ENCODE results near the genes FGF4, DHCR7, NADSYN1, KRTAP5-11, DEFB108B and DEFB131B.

DNA sequence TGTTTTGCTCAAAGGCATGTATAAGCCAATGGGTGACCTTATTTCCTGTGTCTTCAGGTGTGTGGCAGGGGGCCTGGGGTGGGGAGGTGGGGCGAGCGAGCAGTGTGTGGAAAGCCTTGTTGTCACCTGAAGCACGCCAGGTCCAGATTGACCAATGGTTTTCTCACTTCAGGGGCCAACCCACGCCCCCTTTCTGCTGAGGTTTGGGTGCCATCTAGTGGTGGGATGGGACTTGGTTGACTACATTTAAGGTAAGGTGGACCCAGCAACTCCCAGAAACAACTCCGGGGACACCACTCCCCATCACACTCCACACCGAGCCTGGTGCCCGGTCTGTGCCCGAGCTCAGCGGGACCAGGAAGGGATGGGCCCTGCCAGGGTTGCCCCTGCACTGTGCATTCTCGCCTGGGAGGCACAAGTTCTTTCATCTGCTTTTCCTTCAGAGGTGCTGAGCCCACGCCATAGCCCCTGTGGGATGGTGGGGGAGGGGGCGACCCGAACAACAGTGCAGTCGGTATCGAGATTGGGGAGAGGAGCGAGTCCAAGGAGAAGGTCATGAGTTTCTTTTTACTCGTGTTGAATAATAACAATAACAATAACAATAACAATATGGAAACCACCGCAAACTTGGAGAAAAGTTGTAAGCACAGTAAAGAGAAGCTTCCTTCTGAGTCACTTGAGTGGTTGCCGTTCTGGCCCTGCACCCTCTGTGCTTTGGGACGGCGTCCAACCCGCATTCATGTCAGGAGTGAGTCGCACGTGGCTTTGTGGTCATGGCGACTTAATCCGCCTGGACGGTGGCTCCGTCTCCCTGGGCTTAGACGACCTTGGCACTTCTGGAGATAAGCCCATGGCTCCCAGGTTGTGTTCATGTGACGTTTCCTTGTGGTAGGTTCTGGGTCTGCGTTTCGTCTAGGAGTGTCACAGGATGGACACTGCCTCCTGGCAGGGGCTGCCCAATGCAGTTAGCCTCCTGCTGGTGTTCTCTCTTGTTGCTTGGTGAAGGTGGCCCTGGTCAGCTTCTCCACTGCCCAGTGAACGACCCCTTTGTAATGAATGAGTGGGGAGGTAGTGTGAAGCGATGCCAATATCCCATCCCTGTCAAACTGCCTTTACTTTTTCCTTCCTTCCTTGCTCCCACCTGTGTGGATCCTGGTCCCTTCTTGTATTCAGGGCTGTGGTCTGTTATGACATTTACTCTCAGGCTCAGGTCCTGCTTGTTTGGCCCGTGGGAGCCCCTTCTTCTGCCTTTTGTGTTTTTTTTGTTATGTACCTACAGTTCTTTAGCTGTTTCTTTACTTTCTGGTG is 40.4 kb downstream of the TPCN2 start:
- PRO-cap, 3 experiments, result no peak in any of the 3 experiments
- RAMPAGE, long total RNA, result no peak

DNA sequence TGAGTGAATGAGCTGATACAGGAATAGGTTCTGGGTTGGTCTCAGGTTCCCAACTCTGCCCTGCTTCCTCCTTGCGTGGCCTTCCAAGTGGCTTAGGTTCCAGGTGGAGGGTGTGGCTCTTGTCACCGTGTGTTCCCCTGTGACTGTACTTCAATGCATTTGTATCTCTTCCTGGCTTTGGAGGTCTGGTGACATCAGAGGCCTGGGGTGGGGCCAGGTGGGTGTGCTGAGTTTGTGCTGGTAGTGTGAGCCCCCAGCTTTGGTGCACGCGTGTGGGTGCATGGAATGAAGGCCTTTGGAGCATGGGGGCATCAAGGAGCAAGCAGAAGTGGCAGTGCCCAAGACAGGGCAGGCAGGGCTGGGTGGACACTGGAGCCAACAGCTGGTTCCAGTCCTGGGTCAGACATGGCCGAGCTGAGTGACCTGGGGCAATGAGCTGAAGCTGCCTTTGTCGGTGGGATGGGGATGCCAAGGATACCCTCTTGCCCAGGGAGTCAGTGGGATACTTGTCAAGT is 18.2 kb upstream of the SMIM38 start:
- PRO-cap, 3 experiments, result no peak in any of the 3 experiments
- RAMPAGE, long total RNA, result no peak

DNA sequence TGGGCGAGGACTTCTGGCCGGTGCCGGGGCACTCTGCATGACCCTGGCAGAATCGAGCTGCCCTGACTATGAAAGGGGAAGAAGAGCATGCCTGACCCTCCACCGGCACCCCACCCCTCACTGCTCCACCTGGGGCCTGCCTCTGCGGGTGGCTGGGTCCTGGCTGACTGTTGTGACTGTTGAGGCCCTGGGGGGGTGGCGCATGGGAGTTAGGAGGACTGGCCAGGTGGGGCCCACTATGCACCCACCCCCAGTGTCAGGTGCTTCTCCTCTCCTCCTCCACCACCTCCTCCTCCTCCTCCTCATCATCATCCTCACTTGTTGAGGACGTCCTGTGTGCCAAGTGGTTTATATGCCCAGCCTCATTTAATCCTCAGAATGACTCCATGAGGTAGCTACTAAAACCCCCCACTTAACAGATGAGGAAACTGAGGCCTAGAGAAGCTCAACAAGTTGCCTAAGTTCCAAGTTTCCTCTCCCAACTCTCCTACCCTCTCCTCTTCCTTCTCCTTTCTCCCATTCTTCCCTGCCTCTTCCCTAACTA is 2.2 kb downstream of the MYEOV start:
- PRO-cap, 3 experiments, result no peak in any of the 3 experiments
- RAMPAGE, long total RNA, result no peak

DNA sequence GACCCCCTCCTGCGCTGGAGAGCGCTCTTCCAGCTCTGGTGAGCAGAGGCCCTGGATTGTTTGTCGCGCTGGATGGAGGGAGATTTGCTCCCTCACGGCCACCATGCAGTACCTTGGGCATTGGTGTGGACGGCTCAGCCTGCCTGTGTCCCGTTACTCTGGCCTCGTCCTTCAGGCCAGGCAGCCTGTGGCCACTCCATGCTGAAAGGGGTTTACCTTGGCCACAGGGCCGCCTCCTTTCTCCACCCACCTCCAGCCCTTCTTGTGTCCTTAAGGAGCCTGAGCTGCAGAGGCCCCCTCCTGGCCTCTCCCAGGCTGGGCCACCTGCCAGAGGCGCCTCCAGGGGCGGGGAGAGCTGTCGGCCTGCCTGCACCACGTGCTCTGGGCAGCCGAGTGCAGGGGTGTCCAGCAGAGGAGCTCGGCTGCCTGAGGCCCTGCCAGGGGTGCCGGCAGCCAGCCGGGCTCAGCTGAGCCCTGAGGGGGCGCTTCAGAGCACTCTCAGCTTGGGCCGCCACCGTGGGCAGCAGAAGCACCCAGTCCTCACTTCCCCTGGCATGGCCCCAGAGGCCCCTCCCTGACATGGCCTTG is 3.2 kb downstream of the CCND1 start:
- PRO-cap, 3 experiments, result no peak in any of the 3 experiments
- RAMPAGE, long total RNA, result no peak

- PRO-cap, 3 experiments, result no peak in any of the 3 experiments
- RAMPAGE, long total RNA, result no peak
Measured at GRCh38 chr11:69648852-69649295, 7.9 kb downstream of the CCND1 start.

DNA sequence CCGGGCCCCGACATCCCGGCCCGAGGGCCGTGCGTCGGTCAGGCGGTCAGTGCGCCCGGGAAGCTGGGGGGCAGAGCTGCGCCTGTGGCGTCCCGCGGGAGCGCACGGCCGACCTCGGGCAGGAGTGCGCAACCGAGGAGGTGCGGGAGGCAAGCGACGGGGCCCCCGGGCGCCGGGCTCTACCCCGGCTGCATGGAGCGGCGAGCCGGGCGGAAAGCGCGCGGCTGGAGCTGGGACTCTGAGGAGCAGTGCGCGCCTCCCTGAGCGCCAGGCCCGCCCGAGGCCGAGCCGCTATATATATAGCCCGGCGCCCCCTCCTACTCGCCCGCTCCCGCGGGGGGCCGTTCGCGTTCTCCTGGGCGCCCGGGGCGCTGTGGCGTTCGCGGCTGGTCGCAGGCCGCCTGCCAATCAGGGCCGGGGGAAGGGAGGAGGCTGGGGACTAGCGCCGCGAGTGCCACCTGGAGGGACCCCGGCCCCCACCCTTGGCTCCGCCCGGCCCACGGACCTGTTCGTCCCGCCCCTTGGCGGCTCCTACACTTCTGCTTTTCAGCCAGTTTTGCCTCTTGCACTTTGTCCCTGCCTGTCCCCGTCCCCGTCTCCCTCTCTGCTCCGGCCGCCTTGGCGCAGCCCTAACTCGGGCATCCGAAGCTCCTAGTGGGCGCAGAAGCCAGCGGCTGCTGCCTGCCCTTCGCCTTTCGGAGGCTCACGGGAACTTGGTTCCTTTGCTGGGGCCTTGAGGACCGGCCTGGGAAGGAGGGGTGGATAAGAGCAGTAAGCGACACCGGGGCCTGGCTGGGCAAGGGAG is at the start of gene FGF4:
TSS of gene FGF4 (minus strand) at position 271 of the 805 bp plus-strand sequence.
- PRO-cap, 3 experiments, result no peak in any of the 3 experiments
- RAMPAGE, long total RNA, result no peak

DNA sequence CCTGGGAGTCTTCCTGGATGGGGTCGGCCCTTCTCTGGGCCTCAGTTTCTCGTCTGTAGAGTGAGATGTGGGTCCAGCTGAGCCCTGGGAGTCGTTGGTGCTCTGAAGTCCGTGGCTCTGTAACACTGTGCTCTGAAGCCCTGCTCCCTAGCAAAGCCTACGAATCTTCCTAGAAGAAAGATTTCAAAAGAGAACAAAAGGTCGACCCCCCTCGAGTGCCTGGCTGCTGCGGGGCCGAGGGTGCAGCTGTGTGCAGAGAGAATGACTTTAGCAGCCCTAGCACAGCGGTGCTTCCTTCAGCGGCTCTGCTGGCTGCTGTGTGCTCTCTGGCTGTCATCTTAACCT is 10.6 kb downstream of the ANO1 start:
- PRO-cap, 3 experiments, result no peak in any of the 3 experiments
- RAMPAGE, long total RNA, result no peak

DNA sequence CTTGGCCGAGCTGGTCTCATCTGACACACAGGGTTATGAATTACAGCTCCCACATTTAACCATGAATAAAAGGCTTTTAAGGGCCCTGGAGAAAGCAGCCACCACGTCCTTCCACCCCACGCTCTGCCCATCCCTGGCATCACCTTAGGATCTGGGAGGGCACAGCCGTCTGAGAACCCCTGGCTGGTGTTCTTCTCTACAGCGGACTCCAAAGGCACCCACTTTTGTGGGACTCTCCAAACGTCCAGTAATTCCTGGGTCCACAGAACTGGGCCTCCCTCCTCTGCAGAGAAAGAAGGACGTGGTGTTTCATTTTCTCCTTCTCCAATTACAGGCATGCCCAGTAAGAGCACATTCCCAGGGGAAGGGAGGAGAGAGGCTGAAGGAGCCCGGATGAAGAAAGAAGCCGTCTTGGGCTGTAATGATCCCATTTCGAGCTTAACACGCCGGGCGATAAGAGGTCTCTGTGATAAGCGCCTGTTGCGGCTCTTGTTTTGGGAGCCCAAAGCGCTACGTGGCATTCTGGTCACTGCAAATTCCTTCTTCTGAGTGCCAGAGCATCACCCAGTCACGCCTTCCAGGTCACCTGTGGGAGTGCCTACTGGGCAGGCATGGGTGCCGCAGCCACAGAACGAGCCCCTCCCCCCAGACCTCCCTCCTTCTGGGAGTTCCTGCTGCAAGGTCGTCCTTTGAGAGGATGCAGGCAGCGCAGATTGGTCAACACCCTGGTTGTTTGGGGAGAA is 57.4 kb downstream of the ANO1 start:
- PRO-cap, 3 experiments, result no peak in any of the 3 experiments
- RAMPAGE, long total RNA, result no peak

DNA sequence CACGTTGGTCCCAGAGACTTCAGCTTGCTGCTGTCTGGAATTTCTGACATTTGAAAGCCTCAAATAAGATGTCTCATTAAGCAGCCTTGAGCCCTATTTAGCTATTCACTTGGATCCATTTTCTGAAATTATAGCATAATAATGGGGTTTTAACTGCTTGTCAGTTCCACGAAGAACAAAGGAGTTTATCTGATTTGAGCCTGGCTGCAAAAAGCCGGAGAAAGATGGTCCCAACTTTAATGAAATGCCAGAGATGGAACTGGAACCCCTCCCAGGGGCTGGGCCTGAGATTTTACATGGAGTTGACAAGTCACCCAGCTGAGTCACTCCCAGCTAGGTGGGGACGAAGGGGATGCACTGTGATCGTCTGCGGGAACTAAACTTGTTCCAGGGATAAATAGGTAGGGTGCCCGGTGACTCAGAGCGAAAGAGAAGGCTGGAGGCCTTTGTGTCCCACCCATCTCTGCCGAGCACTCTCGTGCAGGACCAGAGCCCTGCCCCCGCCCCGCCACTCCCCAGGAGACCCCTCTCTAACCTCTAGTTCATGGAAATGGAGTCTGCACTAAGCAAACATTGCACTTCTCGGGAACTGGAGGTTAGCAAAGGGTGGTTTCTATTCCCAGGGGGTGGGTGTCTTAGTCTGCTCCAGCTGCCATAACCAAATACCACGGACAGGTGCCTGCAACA is 60.9 kb upstream of the FADD start:
- PRO-cap, 3 experiments, result no peak in any of the 3 experiments
- RAMPAGE, long total RNA, result no peak

DNA sequence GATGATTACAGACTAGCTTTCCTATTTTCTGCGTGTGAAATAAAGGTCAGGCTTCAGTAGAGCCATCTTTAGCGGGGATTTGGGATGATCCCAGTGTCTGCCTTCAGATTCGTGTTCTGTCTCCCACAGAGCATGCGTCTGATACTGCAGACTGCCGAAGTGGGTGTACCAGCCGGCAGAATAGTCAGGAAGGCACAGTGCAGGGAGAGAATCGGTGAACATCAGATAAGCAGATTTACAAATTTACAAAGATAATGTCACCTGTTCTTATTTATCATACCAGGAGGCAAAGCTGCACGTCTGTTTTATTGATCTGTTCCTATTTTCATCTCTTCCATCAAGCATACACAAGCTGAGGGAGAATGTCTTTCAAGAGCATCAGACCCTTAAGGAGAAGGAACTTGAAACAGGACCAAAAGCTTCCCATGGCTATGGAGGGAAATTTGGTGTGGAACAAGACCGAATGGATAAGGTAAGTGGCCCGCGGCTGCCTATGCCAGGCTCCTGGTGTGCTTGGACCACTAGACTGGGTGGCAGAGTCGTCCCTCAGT is 11.2 kb downstream of the CTTN start:
- PRO-cap, 3 experiments, result no peak in any of the 3 experiments
- RAMPAGE, long total RNA, result no peak

DNA sequence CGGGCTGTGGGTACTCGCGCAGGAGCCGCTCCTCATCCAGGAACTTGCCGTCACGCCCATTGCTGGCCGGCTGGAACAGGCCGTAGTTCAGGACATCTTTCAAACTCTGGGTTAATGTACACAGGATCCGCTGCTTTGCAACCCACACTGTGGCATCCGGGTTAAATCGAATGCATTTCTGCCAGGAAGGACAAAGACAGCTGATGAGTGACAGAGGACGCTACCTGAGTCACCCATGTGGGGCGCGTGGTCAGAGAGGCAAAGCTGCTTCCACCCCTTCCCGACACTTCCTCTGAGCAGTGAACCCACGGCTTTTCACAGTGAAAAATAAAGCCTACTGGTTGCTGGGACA is 133.5 kb downstream of the SHANK2 start:
- PRO-cap, 3 experiments, result no peak in any of the 3 experiments
- RAMPAGE, long total RNA, result no peak

DNA sequence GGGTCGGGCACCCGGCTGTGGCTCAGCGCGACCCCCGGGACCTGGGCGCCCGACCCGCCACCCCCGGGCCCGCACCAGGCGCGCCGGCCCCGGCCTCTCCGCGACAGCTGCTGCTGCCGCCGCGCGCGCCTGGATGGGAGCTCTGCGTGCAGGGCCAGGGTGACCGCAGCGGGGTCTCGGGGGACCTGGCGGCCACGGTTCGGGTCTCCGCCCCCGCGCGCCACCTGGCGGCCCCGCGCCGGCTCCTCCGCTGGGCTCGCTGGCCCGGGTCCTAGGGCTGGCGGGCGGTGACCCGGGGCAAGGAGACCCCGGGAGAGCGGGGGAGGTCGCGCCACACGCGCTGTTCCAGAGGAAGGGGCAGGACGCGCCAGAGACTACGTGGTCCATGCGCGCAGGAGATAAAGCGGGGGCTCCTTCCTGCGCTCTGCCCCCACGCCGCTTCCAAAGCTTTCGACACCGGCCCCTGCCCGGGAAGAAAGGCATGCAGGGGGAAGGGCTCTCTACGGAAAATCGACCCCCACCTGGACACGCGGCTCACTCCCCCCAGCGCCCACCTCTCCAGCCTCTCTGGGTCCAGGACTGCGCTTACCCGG is 569 bp downstream of the SHANK2 start:
- PRO-cap, 3 experiments, result no peak in any of the 3 experiments
- RAMPAGE, long total RNA, result no peak

DNA sequence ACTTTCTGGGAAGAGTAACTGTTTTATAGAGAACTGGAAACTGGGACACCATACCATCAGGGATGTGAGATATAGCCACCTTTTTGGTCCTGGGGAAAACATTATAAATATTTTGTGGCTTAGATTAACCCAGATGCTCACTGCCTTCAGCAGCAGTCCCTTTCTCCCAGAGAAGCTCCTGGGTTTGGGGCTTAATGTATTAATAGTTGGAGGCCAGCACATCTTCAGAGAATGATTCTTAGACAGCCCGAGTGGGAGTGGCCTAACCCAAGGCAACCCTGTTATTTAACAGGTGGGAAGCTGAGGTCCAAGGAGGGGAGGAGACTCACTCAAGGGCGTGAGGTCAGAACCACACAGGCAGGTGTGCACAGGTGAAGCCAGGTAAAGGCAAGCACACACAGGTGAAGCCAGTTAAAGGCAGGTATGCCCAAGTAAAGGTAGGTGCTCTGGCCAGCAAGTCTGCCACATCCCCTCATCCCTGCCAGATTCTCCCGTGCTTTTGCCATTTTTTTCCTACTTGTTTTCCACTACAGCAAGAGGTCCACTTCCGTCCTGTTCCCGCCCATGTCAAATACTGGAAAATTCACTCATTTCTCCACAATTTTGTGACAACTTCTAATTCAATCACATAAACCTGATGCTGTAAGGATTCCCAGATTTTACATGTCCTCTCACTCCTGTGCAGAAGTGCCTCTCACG is 2.9 kb upstream of the SHANK2 start:
- PRO-cap, 3 experiments, result no peak in any of the 3 experiments
- RAMPAGE, long total RNA, result no peak

- PRO-cap, 3 experiments, result no peak in any of the 3 experiments
- RAMPAGE, long total RNA, result no peak
Measured at GRCh38 chr11:71447109-71448252, 712 bp downstream of the DHCR7 start.

- PRO-cap, 3 experiments, result peak in 3 of 3 experiments; most common plus-strand start chr11:71448644 (in 2); most common minus-strand start chr11:71448382 (in 2)
- RAMPAGE, long total RNA, result start-site peak on the minus strand at chr11:71448340-71448382, 38 and 147 reads in 2 replicates
Measured at GRCh38 chr11:71448253-71449388, at the start of gene DHCR7. TSS of gene DHCR7 (minus strand) at chr11:71448393.

GRCh38 chr11:71452137-71453331 is at the start of gene NADSYN1:
TSS of gene NADSYN1 (plus strand) at chr11:71453203.
- PRO-cap, 3 experiments, result peak in 2 of 3 experiments; most common plus-strand start chr11:71453109 (in 2); most common minus-strand start chr11:71452417 (in 1)
- RAMPAGE, long total RNA, result no peak

GRCh38 chr11:71582595-71583183 is at the start of gene KRTAP5-11:
TSS of gene KRTAP5-11 (minus strand) at chr11:71582875.
- PRO-cap, 3 experiments, result no peak in any of the 3 experiments
- RAMPAGE, long total RNA, result no peak

DNA sequence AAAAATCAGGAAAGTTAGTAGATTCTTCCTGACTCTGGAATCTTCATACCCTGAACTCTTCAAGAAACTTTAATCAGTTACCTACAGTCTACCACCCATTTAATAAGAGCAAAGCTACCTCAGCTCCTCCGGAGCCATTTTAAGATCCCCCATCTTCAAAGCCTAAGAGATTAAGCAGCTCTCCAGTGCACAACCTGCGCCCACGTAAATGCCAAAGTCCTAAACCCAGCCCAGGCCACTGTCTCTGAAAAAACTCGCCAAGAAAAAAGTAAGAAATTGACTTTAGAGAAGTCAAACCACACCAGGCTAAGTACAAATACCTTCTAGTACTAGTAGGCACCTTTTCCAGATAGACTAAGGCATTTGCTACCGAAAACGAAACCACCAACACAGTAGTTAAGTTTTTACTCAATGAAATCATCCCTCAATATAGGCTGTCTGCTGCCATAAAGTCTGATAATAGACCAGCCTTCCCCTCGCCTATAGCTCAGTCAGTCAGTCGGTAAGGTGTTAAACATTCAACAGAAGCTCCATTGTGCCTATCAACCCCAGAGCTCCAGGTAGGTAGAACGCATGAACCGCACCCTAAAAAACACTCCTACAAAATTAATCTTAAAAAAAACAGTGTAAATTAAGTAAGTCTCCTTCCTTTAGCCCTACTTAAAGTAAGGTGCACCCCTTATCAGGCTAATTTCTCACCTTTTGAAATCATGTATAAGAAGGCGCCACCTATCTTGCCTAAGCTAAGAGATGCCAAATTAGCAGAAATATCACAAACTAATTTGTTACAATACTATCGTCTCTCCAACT is 122.1 kb upstream of the DEFB108B start:
- PRO-cap, 3 experiments, result no peak in any of the 3 experiments
- RAMPAGE, long total RNA, result no peak

GRCh38 chr11:71832983-71833312 is at the start of gene DEFB108B:
TSS of gene DEFB108B (plus strand) at chr11:71833200.
- PRO-cap, 3 experiments, result no peak in any of the 3 experiments
- RAMPAGE, long total RNA, result no peak

DNA sequence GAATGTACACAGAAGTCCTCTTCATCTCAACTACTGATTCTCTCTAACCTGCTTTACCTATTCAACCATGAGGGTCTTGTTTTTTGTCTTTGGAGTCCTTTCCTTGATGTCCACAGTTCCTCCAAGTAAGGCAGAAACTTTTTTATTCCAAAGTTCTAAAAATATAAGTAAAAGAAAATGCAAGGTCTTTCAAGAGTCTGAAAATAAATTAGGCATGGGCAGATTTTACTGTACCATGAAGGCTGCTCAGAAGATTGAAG is at the start of gene DEFB131B:
TSS of gene DEFB131B (plus strand) at position 68 of the 260 bp plus-strand sequence.
- PRO-cap, 3 experiments, result no peak in any of the 3 experiments
- RAMPAGE, long total RNA, result no peak